Left lobe of liver (tissue), 1 donor: ENCODE results near the gene UBE2R2.

GRCh38 chr9:33244203-33244620 is 4.2 kb downstream of the SPINK4 start:
- PRO-cap = no peak

- PRO-cap = no peak
Measured at GRCh38 chr9:33250094-33251011, 10.4 kb downstream of the SPINK4 start.

GRCh38 chr9:33253378-33253988 is 11.0 kb downstream of the BAG1 start:
- PRO-cap = no peak

DNA sequence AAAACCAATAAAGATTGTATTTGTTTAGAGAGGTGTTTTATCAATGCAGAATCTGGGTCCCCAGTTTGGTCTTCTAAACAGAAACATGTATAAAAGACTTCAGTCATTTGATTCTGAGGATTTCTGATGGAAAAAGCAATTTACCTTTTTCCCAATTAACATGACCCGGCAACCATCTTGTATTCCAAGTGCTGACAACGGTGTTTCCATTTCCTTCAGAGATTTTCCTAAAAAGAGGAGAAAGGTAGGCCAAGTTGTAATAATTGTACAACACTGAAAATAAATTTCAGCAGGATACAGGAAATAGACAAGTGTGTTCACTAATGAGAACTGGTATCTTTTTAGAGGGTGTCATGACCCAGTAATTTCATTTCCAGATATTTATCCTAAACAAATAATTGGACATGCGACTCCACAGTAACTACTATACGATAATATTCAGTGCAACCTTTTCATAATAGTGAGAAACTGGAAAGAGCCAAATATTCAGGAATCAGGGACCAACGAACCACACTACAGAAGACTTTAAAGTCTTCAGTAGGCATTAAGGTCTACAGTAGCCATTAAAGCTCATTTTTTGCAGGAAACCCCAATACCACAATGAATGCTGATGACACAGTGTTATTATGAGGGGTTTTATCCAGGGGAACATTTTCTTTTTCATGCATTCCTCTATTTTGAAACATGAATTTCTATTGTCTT is 3.4 kb downstream of the BAG1 start:
- PRO-cap = no peak

- PRO-cap = no peak
Measured at GRCh38 chr9:33298356-33298555, 7.9 kb downstream of the NFX1 start.

GRCh38 chr9:33401059-33401876 is 1.1 kb downstream of the AQP7 start:
- PRO-cap = no peak

- PRO-cap = no peak
Measured at GRCh38 chr9:33721924-33722460, 73.4 kb upstream of the PRSS3 start.

DNA sequence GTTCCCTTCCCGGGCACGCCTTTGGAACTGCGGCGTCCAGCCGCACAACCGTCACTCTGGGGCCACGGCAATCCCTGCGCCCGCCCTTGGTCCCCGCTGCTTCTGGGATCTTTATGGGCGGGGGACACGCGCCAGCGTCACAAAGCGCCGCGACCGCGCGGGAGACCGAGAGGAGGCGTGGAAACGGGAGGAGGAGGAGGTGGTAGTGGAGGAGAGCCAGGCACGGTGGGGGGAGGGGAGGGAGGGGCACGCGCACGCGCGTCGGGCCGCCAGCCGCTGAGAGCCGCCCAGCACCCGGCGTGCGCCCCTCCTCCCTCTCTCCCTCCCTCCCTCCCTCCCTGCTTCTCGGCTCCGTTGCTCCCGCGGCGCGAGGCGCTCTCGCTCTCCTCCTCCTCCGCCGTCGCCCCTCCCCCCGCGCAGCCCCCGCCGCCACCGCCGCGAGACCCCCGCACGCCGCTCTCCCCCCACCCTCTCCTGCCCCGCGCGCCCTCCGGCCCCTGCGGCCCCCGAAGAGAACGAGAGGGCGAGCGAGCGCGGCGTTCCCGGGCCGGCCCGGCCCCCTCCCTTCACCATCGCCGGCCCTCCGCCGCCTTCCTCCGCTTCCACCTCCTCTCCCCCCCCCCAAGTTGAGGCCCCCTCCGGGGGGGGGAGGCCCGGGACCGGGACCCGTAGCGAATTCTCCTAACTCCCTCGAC is at the start of gene UBE2R2:
UBE2R2 (plus strand) TSS at position 341 of the 695 bp plus-strand sequence.
- PRO-cap = bidirectional peak, plus-strand start at position 354 of the sequence, minus-strand start at position 58 of the sequence; unidirectional peak, plus-strand start at position 650 of the sequence

GRCh38 chr9:33836927-33837552 is 20.1 kb downstream of the UBE2R2 start:
- PRO-cap = no peak

DNA sequence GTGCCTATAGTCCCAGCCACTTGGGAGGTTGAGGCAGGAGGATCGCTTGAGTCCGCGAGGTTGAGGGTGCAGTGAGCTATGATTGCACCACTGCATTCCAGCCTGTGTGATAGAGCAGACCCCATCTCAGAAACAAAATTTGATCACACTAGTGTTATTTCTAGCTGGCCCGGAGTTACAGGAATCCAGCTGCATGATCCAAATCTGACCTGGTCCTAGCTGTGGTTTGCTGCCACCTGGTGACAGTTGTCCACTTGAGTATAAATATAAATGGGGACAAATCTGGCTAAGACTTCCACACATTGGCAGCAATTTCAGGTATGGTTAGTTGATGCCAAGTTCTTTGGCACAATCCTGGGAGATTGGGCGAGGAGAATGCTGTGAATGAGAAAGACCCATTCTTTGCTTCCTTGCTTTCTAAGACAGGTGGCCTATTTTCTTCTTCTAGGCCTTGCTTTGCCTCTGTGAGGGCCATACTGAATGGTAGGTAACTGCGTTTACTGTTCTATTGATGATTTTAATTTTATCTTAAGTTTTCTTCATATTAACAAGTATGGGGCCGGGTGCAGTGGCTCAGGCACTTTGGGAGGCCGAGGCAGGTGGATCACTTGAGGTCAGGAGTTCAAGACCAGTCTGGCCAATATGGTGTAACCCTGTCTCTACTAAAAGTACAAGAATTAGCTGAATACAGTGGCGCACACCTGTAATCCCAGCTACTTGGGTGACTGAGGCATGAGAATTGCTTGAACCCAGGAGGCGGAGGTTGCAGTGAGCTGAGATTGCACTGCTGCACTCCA is 35.4 kb downstream of the UBE2R2 start:
- PRO-cap = no peak

- PRO-cap = unidirectional peak, minus-strand start at chr9:33868225
Measured at GRCh38 chr9:33867928-33868751, 51.2 kb downstream of the UBE2R2 start.

GRCh38 chr9:33916884-33917368 is 100.0 kb downstream of the UBE2R2 start:
- PRO-cap = no peak

GRCh38 chr9:33918929-33920158 is 102.4 kb downstream of the UBE2R2 start:
- PRO-cap = no peak

DNA sequence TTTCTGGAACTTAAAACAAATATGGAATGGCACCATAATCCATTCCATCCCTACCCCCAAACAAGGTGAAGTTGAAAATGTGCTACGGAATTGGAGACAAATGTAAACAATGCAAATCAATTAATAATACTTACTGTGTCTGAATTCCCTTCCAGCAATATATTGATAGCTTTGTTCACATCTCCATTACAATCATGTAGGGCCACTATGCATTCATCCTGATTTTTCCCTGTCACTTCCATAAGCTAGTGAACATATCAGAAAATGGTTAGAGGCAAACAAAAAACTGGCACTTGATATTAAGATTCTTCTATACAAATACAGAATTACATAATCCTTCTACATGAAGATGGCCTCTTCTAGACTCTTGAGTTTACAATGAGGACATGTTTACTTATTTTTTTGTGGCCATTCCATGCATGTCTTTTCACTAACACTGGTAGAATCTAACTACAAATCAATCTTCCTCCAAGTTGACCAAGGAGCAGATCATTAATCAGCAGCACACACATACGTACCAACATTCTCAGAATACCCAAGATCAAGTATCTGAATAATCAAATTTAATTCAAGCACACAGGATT is 52.5 kb downstream of the UBAP2 start:
- PRO-cap = no peak

- PRO-cap = no peak
Measured at GRCh38 chr9:34251515-34252205, 72.8 kb downstream of the UBAP1 start.

- PRO-cap = no peak
Measured at GRCh38 chr9:34290949-34291378, 38.1 kb downstream of the KIF24 start.

- PRO-cap = no peak
Measured at GRCh38 chr9:34345919-34346170, 16.5 kb downstream of the NUDT2 start.

DNA sequence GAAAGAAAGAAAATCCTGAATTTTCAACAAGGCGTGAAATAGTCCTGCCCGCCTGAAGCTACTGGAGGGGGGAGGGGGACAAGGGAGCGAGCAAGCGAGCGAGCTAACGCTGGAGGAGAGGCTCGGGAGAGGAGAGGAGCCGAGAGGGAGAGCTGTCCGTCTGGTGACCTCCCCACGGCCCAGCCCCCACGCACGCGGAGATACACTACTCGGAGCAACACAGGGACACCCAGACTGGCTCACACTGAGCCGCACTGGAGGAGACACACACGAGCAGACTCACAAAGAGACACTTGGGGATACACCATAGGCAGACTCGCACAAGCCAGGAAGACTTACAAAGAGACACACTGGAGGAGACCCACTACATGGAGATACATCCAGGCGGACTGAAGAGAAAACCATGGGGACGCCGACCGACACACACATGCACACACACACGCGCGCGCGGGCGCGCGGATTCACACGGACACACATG is 857 bp downstream of the CNTFR start:
- PRO-cap = unidirectional peak, plus-strand start at position 232 of the sequence

GRCh38 chr9:35054172-35054847 is 12.3 kb downstream of the C9orf131 start:
- PRO-cap = no peak

DNA sequence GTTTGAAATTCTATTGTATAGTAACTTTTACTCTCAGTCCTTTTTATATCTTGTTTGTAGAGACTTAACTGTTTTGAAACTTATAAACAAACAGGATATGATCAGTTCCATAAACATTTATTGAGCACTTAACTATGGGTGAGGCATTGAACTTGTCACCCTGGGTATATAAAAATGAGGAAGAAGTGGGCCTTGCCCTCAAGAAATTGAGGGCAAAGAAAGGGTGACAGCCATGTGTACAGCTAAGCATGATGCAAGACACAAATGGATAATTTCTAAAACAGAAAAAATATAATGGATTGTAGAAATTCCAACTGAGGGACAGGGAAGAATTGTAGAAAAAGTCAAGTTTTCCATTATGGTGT is 15.7 kb downstream of the UNC13B start:
- PRO-cap = no peak